ENCODE measurements around a stretch of chr3.

DNA sequence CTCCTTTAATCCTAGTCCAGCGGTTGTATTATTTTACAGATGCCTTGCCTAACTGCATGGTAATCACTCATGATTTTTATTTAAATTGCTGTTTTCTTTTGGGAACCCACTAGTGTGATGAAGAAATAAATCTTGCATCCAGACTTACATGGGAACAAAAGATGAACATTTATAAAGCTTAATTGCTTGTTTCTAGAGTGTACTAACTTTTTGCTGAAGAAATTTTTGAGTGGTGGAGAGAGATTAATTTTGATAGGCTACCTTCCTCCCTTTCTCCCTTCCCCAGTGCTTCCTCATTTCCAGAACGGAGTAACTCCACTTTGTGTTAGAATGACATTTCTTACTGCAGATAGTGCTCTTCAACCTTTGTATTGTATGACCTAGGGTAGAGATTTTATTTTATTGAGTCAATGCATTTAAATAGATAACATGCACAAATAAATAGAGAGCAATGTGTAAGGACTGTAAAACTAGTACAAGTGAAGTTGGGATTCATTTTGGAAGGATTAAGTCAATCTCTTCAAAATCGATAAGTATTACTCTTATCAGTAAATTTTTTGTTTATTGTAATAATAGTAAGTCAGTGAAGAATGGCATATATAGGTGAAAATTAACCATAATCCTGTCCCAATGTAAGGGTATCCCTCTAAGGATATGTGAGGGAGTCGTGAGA lies 1.9 kb downstream of the ATP1B3 start:
- RRBS = no CpG with 5 or more reads among the region's 4 CpGs

DNA sequence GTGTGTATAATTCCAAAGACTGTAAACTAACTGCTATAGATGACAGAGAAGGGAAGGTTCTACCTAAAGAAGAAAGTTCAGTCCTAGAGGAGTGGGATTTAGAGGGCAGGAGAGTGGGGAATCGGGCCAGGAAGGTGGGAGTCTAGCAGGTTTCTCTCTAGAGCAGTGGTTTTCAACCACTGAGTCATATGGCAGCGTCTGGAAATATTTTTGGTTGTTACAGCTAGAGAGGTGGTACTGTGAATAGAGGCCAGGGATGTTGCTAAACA lies 28.6 kb downstream of the ATP1B3 start:
- RRBS = no CpG with 5 or more reads among the region's 2 CpGs

GRCh38 chr3:142139838-142140394 lies 9.4 kb downstream of the TFDP2 start:
- RRBS = no CpG with 5 or more reads among the region's 7 CpGs

GRCh38 chr3:142148374-142148727 lies 993 bp downstream of the TFDP2 start:
- RRBS = no CpG with 5 or more reads among the region's 9 CpGs

GRCh38 chr3:143151332-143151705 lies 31.7 kb downstream of the CHST2 start:
- RRBS = no CpG with 5 or more reads among the region's 7 CpGs

GRCh38 chr3:143362567-143363197 lies 243.1 kb downstream of the CHST2 start:
- RRBS = no CpG with 5 or more reads among the region's 2 CpGs

- RRBS = no CpG with 5 or more reads among the region's 3 CpGs
Observed at GRCh38 chr3:146093827-146094303, 67.1 kb downstream of the PLOD2 start.

GRCh38 chr3:146115458-146116214 lies 45.3 kb downstream of the PLOD2 start:
- RRBS = no CpG with 5 or more reads among the region's 1 CpG

DNA sequence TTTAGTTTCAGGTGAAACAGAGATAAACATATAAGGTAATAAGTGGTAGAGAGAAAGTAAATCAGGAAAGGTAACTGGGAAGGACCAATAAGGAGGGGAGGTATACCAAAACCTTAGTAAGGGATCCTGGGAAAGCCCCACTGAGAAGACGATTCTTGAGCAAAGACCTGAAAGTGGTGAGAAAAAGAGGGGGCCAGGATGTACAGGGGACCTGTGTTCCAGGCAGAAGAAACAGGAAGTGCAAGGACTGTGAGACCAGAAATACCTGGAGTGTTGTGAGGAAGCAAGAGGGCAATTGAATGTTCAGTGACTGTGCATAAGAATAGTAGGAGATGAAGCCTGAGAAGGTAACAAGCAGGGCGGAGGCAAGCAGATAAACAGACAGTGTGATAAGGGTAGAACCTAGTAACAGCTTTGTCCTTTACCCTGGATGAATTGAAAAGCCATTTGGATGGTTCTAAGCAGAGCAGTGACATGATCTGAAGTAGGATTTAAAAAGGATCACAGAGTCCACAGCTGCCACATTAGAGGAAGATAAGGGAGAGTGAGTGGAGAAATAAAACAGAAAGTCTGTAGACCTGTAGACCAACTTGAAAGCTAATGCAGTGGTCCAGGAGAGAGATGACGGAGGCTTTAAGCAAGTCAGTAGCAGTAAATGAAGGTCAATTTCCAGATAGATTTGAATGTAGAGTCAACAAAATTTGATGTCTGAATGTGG lies 4.0 kb upstream of the PLOD2 start:
- RRBS = no CpG with 5 or more reads among the region's 3 CpGs

DNA sequence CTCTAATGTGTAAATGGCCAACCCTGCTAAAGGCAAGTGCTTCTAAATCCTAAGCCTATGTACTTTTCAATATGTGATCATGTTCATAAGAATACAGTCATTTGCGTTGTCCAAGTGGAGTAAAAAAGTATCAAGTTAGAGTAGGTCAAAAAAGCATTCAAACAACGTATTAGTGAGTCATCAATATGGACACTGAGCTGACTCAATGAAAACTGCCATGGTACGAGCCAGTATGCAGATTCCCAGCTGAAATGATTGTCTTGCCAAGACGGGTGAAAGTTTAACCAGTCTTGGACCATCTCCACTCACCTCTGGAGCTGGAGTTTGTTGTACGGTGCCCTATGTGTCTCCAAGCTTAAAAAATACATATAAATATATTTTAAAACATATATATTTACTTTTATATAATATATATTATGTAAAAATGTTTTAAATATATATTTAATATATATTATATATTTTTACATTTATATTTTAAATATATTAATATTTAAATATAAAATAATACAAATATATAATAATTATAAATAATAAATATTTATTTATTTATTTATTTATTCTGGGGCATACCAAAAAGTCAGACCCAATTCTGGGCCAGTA lies 27.4 kb downstream of the PLSCR4 start:
- RRBS = no CpG with 5 or more reads among the region's 5 CpGs

GRCh38 chr3:148955593-148956277 lies 35.6 kb upstream of the GYG1 start:
- RRBS = no CpG with 5 or more reads among the region's 10 CpGs

DNA sequence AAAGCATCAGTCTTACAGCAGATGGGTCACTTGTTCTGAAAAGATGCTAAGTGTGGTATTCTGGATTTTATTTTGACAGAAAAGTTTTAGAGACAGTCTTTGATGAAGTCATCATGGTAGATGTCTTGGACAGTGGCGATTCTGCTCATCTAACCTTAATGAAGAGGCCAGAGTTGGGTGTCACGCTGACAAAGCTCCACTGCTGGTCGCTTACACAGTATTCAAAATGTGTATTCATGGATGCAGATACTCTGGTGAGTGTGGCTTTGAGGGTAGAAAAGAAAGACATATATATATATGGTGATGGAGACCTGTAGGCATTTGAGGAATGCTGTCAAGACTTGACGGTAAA lies 4.9 kb downstream of the GYG1 start:
- RRBS = no CpG with 5 or more reads among the region's 4 CpGs

- RRBS = no CpG with 5 or more reads among the region's 2 CpGs
Observed at GRCh38 chr3:149145612-149146601, 16.5 kb downstream of the HPS3 start.

DNA sequence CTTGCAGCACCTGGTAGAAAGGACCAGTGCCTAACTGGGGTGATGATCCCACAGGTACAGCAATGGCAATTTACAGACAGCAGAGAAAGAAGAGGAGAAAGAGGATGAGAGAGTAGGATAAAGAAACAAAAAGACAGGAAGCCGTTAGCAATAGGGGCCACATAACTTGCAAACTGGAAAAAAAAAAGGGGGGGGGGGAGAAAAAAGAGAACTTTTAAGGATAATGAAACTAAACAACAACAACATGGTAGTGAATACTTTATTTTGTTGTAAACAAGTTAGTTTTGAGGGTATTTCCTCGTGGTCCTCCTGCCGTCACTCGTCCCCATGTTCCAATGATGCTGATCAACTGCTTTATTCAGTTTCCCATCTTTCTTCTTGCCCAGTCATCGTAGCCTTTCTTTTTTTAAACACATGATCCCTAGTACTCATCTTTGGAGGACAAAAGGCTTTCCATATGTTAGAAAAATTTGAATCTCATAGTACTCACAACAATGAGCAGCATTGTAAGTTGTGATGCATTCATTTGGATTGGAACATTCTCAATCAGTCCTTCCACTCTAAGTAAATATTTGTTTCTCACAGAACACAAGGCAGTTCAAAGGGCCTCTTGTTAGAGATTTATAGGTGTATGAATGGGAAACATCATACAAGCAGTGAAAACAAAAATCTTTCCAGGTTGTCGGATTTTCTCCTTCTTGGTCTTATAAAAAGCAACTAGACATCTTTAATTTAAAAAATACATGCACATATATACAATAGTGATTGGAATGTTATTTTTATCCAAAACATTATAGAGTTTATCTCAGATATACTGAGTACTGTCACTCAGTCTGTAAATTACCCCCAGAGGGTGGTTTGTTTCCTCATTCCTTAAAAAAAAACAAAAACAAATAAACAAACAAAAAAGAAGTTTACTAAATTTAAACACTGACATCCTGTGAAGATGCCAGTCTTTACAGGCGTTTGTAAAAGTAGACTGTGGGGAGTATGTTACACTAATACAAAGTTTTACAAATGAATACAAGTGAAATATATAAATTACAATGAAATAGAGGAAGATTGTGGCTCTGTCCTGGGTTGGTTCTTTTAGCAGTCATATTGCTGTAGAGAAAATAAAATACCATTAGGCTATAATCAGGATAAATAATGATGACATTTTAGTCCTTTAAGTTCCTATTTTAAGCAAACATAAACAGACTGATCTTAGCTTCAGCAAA lies 8.3 kb downstream of the TM4SF1 start:
- RRBS = no CpG with 5 or more reads among the region's 7 CpGs

GRCh38 chr3:149376577-149377216 lies 752 bp downstream of the TM4SF1 start:
- RRBS = no CpG with 5 or more reads among the region's 7 CpGs

GRCh38 chr3:149385496-149386159 lies 8.2 kb upstream of the TM4SF1 start:
- RRBS = no CpG with 5 or more reads among the region's 6 CpGs

GRCh38 chr3:149390640-149391300 lies 13.3 kb upstream of the TM4SF1 start:
- RRBS = no CpG with 5 or more reads among the region's 6 CpGs

DNA sequence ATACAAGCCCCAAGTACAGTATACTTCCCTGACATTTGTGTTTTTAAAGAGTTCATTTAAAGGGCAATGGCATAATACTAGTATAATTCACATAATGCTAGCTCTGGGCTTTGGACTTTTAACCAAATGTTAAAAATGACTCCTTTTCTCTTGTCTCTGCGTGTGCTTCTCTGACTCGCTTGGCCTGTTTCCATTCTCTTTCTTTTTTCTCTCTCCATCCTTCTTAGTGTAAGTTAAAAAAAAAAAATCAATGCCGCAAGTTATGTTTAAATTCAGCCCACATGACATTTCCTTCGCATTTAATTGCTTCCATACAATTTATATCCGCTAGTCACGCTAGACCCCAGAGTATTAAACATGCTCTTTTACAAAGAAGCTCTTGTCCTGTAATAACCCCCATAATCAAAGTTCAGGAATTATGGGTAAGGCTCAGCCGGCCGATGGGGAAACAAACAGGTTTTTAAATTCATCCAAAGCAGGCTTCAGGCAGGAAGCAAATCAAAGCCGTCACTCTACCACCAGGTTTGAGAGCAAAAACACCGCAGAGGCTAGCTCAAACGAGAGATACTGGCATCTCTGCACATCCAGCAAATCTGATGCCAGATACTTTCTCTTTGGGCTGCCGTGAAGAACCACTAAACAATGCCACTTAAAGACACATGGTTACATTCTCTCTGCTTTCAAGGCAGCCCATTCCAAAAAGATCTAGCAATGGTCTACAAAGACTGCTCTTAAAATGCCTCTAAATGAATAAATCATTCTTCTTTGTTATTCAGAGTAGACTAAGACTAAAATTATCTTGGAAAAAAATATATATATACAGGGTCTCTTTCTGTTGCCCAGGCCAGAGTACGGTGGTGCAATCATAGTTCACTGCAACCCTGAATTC lies 19.2 kb downstream of the WWTR1 start:
- RRBS = no CpG with 5 or more reads among the region's 13 CpGs

GRCh38 chr3:149654028-149654760 lies 3.6 kb downstream of the WWTR1 start:
- RRBS = no CpG with 5 or more reads among the region's 1 CpG

Measured in epithelial cell of prostate (primary cell).